Epithelial cell of alveolus of lung (primary cell): Measurements from ENCODE around the genes CERS1 and ARMC6.

DNA sequence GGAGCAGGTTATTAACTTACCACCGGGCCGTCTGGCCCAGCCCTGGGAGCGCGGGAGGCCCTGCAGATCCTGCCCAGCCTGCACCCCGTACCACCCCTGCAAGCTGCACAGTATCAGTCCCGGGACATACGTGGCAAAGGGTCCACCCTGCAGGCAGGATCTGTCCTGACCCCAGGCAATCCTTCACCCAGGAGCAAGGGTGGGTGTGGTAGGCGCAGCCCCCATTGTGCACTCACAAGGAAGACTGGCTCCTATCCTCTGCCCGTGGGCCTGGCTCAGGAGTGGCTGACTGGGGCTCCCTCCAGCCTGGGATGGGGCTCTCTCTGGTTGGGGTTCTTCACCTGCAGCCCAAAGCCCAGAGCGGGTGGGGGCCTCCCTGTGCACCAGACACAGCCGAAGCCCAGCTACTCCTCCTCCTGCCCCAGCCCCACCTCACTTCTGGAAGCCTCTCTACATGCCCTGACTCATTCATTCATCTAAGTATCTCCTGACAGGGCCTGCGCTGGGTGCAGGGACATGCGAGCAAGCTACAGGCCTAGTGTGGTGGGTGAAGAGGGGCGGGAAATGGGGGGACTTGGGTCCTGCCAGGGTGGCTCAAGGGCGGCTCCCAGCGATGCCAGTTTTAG is 12.9 kb downstream of the LSM4 start:
- RAMPAGE, long total RNA: no peak
- RRBS: 93% methylated on average over 6 of the region's 16 CpGs

DNA sequence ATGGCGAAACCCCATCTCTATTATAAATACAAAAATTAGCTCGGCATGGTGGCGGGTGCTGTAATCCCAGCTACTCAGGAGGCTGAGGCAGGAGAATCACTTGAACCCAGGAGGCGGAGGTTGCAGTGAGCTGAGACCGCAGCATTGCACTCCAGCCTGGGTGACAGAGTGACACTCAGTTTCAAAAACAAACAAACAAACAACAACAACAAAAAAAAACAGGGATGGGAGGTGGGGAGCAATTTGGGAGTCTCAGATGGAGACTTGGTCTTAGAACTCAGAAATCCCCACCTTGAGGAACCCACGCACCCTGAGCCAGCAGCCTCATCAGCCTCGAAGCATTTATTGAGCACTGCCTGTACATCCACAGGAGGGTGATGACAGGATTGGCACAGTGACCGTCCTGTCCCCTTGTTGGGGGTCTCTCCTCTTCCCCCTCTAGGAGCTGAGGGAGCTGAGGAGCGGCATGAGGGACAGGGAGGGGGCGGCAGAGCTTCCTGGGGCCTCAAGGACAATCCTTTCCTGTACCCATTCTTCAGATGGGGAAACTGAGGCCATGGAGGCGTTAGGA is 5.5 kb downstream of the GDF15 start:
- RAMPAGE, long total RNA: no peak
- RRBS: no CpG with 5 or more reads among the region's 11 CpGs

- RAMPAGE, long total RNA: no peak
- RRBS: no CpG with 5 or more reads among the region's 18 CpGs
These were observed 4.9 kb downstream of the LRRC25 start for GRCh38 chr19:18392400-18393054.

DNA sequence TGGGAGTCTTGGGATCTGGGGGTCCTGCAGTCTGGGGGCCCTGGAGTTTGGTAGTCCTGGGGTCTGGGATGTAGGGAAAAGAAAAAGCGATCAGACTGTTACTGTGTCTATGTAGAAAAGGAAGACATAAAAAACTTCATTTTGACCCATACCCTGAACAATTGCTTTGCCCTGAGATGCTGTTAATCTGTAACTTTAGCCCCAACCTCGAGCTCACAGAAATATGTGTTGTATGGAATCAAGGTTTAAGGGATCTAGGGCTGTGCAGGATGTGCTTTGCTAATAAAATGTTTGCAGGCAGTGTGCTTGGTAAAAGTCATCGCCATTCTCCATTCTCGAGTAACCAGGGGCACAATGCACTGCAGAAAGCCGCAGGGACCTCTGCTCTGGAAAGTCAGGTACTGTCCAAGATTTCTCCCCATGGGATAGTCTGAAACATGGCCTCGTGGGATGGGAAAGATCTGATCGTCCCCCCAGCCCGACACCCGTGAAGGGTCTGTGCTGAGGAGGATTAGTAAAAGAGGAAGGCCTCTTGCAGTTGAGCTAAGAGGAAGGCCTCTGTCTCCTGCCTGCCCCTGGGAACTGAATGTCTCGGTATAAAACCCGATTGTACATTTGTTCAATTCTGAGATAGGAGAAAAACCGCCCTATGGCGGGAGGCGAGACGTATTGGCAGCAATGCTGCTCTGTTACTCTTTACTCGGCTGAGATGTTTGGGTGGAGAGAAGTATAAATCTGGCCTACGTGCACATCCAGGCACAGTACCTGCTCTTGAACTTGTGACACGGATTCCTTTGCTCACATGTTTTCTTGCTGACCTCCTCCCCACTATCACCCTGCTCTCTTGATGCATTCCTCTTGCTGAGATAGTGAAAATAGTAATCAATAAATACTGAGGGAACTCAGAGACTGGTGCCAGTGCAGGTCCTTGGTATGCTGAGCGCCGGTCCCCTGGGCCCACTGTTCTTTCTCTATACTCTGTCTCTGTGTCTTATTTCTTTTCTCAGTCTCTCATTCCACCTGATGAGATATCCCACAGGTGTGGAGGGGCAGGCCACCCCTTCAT is 5.3 kb upstream of the LRRC25 start:
- RAMPAGE, long total RNA: no peak
- RRBS: no CpG with 5 or more reads among the region's 20 CpGs

- RAMPAGE, long total RNA: no peak
- RRBS: no CpG with 5 or more reads among the region's 19 CpGs
These were observed 19.3 kb upstream of the ISYNA1 start for GRCh38 chr19:18457003-18457869.

- RAMPAGE, long total RNA: no peak
- RRBS: no CpG with 5 or more reads among the region's 8 CpGs
These were observed 30.5 kb upstream of the ISYNA1 start for GRCh38 chr19:18468195-18469056.

GRCh38 chr19:18473447-18473939 is 35.6 kb upstream of the ISYNA1 start:
- RAMPAGE, long total RNA: no peak
- RRBS: no CpG with 5 or more reads among the region's 7 CpGs

GRCh38 chr19:18482599-18483424 is 39.1 kb downstream of the ELL start:
- RAMPAGE, long total RNA: no peak
- RRBS: no CpG with 5 or more reads among the region's 10 CpGs

DNA sequence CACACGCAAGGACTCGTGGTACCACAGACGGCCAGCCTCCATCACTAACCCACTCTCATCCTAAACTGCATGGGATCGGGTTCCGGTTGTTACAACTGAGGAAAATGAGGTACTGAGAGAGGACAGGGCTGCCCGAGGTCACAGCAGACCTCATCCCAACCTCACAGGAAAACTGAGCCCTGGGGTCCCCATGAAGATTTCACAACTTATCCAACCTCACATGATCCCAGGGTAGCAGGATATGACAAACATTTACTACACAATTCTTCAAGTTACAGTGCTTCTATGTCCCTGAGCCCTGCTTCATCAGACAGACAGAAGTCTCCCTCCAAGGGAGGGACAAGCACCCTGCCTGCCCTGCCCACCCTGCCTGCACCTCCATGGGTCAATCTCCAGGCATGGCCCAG is 38.4 kb downstream of the ELL start:
- RAMPAGE, long total RNA: no peak
- RRBS: no CpG with 5 or more reads among the region's 6 CpGs

GRCh38 chr19:18488783-18489940 is 32.7 kb downstream of the ELL start:
- RAMPAGE, long total RNA: no peak
- RRBS: no CpG with 5 or more reads among the region's 26 CpGs

- RAMPAGE, long total RNA: no peak
- RRBS: no CpG with 5 or more reads among the region's 24 CpGs
These were observed 19.3 kb downstream of the ELL start for GRCh38 chr19:18502207-18503352.

DNA sequence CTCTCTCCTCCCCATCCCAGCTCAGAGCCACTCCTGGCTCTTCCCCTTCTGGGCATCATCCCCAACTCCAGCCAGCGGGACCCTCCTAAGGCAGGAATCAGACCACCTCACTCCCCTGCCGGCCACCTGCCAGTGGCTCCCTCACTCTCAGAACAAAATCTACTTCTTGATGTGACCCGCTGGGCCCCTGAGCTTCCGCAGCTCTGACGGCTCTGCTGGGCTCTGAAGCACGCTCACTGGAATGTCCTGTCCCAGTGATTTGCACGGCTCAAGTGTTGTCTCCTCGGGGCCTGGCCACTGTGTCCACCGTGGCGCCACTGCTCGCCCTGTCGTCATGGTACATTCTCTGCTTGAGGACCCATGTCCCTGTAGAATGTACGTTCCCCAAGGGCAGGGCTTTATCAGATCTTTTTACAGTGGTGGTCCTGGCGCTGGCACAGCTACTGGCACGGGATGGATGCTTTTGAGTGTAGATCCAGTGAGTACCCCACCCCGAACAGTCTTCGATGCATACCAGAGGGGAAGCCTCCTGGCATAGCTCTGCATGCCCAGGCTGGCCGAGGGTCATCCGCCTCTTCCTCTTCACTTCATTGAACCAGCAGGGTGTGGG is 12.1 kb downstream of the KLHL26 start:
- RAMPAGE, long total RNA: no peak
- RRBS: no CpG with 5 or more reads among the region's 19 CpGs

- RAMPAGE, long total RNA: no peak
- RRBS: 3% methylated on average over 5 of the region's 21 CpGs
These were observed 21.0 kb downstream of the KLHL26 start for GRCh38 chr19:18657545-18658446.

GRCh38 chr19:18743213-18743612 is 47.9 kb downstream of the COMP start:
- RAMPAGE, long total RNA: no peak
- RRBS: 2% methylated on average over 7 of the region's 24 CpGs

DNA sequence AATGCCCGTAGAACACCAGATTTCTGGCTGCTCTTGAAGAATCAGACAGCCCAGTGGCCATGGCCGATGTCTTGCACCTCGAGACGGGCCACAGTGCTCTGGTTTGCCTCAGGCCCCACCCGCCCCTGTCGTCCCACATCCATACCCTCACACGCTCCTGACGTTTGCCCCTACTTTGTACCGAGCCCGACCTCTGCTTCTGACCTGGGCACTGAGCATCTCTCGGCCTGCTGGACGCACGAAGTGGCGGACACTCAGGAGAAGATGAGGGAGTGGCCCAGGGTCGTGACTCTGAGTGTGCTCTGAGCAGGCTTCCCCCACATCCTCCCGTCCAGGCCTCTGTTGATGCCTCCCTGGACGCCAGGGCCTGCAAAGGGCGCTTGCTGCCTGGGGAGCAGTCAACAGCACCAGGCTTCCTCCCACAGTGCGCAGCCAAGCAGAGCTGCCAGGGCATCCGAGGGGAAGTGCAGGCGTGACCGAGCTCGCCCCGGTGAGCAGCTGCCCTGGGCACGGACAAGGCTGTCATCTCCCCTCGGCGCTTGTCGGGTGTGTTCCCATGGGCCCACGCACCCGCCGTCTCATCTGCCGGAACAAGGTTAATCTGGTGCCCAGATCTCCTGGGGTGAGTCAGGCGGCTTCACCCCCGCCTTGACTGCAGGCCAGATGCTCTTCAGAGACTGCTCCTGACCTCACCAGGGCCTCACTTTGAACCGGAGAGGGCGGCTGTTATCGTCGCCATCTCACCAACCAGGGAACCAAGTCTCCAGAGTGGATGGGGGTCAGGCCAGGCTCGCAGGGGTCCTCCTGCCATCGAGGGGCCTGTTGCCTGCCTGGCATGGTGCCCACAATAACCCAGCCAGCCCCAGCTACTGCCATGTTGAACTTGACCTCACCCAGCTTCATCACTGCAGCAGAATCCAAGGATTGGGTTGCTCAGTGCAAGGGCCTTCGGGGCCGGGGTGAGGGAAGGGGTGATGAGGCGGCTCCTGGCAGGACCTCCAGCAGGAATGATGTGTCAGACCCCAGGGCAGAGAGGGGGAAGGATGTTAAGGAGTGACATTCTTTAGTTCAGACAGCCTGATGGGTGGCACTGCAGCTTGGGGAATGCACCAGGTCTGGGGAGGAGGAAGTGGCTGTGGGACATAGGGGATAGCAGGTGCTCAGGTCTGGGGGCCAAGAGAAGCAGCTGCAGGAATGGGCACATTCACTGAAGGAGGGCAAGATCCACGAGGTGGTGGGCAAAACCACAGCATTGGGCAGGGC is 27.0 kb downstream of the COMP start:
- RAMPAGE, long total RNA: no peak
- RRBS: 55% methylated on average over 2 of the region's 44 CpGs

DNA sequence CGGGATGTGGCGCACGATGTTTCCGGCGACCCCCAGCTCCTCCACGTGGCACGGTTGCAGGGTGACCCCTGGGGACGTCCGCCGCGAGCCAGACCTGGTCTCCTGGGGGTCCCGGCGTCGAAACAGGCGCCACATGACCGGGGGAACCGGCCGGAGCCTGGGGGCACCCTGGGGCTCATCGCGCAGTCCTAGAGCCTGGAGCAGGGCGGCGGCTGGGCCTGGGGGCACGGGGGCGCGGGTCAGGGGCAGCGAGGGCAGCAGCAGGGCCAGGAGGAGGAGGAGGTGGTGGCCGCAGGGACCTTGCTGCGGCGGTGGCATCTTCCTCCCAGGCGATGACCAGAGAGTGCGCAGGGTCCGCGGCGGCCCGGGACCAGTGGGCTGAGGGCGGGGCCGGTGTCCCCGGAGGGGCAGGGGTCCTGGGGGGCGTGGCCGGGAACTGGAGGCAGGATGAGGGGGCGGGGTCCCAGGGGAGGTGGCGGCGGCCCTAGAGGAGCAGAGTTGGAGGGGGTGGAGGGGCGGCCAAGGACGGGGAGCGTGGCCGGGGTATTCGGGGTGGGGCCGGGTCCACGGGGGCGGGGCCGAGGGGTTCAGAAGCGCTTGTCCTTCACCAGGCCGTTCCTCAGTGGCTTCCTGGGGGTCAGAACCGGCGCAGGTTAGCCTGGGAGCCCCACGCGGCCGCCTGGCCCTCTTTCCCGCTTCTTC is 25.8 kb downstream of the CERS1 start:
- RAMPAGE, long total RNA: no peak
- RRBS: 9% methylated on average over 19 of the region's 60 CpGs

DNA sequence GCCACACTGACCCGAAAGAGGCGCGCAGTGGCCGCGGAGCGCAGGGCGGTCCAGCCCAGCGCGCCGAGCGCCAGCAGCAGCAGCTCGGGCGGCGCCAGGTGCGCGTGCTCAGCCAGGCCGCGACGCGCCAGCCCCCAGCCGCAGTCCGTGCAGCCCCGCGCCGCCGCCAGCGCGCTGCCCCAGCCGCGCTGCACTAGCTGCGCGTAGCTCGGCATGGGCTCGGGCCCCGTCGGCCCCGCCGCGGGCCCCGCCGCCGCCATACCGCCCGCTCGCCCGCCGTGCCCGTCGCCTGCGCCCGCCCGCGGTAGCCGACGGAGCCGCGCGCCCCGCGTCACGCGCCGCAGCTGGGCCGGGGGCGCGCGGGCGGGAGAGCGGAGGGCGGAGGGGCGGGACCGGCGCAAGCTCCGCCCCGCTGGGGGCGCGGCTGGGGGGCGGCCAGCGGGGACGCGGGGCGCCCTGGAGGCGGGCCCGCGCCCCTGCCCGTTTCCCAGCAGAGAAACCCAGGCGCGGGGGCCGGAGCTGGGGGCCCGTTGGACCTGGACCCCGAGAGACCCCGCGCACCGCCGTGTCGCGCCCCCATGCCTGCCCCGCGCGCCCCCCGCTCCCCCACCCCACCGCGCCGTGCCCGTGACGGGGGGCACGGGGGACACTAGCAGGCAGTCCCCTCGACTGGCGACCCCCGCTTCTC is at the start of gene CERS1:
Gene CERS1 (minus strand): TSS at position 346 of the 688 bp plus-strand sequence.
- RAMPAGE, long total RNA: no peak
- RRBS: 2% methylated on average over 9 of the region's 110 CpGs

DNA sequence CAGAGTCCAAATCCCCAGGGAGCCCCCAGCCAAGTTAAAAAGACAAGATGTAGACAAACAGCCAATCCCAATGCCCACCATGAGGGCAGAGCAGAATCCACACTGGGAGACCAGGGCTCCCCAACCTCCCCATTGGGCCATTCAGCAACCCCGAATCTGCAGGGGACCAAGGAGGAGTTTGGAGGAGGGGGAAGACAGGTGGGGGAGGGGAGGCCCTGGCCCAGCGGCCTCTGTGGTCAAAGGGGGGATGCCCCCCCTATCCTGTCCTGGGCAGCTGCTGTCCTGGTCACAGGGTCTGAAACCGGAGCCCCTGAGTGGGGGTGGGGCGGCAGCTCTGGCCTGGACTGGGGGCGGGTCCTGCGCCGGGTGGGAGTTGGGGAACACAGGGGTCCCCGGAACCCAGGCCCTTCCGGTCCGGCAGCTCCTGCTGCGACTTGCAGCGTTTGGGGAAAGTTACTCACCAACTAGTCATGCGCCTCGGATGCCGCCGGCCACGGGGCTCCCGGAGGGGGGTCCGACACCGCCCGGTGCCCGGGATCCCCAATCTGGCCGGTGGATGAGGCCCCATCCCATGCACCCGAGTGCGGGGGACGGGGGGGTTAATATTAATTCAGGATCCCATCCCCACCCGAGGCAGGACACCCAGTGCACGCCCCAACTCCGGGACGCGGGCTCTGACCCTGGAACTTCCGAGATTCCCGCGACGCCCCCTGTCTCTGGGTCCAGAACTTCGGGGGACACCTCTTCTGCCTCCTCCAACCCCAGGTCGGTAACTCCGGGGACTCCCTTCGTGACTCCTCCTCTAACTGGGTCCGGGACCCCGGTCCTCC is 942 bp downstream of the HOMER3 start:
- RAMPAGE, long total RNA: no peak
- RRBS: 2% methylated on average over 15 of the region's 41 CpGs

DNA sequence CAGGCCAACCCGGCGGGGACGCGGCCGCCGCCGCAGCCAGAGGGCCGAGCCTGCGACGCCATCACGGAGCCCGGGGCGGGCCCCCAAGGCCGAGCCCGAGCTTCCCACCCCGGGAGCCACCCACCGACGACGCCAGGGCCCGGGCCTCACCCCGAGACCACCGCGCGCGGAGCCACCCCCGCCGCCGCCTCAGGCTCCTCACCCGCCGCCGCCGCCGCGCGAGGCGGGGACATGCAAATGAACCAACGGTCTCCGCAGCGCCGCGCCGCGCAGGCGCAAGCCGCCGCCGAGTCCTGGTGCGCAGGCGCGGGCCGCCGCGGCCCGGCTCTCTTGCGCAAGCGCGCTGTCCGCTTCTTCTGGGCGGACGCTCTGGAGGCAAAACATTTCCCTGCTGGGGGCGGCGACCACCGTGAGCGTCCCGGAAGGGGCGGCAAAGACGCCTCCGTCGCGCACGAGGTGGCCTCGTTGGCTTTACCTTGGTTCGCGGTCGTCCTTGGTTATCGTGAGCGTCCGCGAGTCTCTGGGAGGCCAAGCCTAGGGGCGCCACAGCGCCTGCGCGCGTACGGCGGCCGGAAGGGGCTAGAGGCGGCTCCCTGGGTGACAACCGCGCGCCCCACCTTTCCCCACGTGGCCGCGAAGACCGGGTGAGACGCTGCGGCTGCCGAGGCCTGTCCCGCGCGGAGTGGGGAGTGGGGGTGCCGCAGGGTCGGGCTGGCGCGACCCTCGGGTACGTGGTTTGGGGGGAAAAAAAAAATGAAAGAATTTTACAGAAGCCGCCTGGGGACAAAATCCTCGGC is at the start of gene ARMC6:
Gene ARMC6 (plus strand): TSS at position 317 of the 797 bp plus-strand sequence.
- RAMPAGE, long total RNA: no peak
- RRBS: 2% methylated on average over 34 of the region's 109 CpGs

- RAMPAGE, long total RNA: no peak
- RRBS: no CpG with 5 or more reads among the region's 8 CpGs
These were observed 832 bp upstream of the SLC25A42 start for GRCh38 chr19:19063009-19063314.